Cardiac ventricle fibroblast (primary cell): ENCODE results near the gene SSMEM1.

DNA sequence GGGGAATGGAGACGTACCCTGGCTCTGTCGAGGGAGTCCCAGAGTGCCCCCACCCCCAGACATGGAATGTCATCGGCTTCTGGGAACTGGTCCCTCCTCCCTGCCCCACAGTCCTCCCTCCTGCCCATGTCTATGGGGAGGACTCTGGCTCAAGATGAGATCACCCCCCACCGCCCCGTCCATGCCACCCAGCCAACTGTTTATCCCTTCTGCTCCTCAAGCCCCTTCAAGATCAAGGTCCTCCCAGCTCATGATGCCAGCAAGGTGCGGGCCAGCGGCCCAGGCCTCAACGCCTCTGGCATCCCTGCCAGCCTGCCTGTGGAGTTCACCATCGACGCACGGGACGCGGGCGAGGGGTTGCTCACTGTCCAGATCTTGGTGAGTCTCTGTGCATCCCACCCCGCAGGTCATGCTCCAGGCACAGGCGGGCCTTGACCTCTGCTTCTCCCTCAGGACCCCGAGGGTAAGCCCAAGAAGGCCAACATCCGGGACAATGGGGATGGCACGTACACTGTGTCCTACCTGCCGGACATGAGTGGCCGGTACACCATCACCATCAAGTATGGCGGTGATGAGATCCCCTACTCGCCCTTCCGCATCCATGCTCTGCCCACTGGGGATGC, 14.2 kb upstream of the ATP6V1F start:
- RAMPAGE, long total RNA = no peak

GRCh38 chr7:129137184-129137734, 7.2 kb upstream of the TSPAN33 start:
- RAMPAGE, long total RNA = no peak

DNA sequence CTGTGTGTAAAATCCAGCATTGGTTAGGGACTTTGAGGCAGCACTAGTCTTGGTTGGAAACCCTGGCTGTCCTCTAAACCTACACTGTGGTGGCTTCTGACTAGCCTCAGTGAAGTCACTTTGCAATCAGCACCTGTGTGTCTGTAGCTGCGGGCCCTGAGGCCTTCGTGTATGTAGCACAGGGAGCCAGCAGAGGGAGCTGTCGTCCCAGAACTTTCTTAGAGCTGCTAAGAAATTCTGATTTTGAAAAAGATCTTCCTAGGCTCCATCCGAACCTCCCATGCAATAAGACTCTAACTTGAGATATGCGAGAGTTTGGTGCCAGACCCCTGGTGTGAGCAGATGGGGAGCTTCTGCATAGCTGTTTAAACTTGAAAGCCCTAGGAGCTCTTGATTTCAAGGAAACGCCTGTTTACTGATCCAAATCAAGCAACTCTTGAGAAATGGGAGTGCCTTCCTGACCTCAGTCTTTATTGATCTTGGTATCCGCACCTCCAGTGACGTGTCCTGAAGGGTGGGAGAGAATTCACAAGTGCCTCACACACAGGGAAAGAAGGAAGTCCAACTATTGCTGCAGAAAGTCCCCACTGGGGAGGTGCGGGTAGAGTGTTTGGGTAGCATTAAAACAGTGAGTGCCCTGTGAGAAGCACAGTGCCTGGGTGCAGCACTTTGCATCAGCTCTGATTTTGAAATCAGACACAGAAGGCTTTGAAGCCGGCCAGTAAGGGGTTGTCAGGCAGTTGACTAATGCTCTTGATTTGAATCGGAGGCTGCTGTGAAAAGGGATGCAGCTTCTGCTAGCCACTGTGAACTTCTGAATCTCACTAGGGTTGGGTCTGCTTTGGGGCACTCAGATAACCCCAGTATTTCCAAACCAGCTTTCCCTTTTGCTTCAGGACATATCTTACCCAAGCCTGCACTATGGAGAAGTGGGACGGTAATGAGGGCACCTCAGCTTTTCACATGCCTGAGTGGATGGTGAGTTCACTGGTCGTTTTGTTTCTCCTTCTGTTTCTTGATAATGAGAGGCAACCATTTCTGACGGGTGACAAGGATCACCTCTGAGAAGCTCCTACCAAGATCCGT, 66.3 kb upstream of the STRIP2 start:
- RAMPAGE, long total RNA = no peak

DNA sequence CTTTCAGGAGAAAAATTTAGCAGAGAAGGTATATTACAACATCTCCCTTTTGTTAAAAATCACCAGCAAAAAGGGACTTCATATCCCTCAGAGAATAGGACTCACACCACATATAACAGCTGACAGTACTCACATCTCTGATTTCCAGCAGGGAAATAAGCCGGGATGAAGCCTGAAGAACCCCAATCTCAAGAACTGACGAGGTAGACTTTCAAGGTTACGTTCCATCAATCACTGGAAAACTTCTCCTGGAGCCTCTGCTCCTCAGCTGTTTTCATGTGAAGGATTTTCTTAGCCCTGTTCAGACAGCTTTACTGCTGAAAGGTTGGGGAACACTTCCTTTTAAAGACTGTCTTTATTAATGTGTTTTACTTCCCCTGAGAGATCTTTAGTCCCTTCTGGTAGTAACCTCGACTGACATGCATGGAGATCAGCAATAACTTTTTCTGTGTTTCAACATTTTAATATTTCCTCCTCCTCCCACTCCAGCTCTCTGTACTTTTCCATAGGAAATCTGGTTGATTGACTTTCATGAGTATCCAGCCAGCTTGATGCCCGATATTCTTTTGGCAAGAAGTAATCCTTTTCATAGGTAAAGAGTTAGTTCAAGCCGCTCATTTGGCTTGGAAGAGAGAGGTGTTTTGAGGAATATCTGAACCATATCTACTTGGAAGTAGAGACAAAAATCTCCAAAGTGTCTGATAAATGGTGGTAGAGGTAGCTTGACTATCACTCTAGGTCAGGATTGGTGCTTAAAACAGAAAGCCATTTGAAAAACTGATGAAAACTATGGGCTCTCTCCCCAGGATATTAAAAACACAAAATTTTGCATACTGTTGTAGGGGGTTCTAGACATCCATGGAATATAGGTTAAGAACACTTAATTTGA, 62.7 kb upstream of the STRIP2 start:
- RAMPAGE, long total RNA = no peak

GRCh38 chr7:129396837-129397411, 37.3 kb upstream of the STRIP2 start:
- RAMPAGE, long total RNA = no peak

DNA sequence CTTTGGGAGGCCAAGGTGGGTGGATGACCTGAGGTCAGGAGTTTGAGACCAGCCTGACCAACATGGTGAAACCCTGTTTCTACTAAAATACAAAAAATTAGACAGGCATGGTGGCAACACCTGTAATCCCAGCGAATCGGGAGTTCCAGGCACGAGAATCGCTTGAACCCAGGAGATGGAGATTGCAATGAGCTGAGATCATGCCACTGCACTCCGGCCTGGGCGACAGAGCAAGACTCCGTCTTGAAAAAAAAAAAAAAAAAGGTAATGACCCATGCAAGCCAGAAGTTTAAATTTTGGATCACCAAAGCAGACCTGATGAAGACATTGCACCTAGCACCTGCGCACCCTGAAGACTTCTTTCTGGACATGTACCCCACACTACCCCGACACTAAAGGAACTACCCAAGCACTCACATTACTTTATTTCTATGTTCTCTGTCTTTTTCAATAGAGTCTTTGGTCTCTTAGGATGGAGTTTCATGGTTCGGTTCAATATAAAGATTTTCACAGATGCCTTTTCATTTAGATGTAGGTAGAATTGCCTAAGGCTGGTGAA, 119.6 kb downstream of the NRF1 start:
- RAMPAGE, long total RNA = no peak

GRCh38 chr7:129825332-129826203, 127.2 kb downstream of the UBE2H start:
- RAMPAGE, long total RNA = no peak

DNA sequence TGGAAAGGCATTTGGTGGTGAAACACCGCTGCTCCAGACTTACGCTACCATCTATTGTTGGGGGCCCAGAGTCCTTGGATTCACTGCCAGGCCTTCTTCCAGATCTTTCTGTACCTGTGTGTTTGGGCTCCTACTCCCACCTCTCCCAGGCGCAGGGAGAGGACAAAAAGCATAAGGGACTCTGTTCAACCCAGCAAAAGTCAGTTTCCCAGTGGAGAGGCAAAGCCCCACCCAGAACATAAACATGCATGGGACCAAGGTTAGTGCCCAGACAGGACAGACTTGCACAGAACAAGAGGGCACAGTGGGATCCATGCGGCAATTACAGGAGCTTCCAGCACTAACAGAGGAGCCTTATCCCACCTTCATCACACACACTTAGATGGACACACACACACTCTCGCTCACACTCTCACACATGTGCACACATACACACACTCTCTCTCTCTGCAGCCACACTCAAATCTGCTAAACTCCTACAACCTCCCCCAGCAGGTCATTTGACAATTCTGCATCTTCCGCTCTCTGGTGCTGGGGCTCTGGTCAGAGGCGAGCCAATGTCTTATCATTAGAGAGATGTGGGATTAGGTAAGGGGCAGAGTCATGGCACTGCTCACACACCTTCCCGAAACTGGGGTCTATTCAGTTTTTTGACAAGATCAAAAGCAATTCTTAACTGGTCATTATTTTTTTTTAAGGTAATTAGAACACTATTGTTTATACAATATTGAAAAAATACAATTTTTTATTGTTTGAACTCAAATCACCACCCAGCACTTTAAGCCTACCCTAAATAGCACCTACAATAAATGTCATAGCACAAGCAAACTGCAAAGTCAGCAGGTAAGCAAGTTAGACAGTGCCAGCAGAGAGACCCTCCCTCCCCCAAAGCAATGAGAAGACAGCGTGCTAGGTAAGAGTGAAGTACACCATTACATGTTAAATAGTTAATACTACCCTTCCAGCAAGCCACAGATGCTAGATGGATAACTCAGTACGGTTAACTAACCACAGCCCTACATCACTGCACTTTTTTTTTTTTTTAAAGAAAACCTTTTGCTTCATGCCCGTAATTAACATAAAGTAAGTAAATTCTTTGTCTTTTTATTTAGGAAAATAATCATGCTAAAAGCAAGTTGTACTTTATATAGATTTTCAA, 120.3 kb downstream of the UBE2H start:
- RAMPAGE, long total RNA = no peak

DNA sequence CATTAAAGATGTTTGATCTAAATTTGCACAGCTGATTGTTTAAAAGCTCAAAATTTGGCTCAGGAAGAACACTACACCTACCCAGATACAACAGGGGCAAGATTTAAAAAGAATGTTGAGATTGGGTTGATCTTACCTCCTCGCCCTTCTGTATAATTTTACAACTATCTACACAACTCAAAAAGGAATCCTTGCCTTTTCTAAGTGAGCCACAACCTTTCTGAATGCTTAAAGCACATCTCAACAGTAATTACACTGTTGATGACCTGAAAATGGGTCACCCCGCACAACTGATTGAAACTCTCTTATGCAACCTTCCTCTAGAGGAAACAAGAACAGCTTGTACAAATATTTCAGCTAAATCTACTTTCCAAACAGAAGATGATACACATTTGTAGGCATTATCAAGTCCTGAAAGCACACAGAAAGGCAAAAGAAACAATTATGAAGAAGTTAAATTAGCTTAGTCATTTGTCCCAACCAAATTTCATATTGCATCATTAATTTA, 75.5 kb downstream of the UBE2H start:
- RAMPAGE, long total RNA = no peak

DNA sequence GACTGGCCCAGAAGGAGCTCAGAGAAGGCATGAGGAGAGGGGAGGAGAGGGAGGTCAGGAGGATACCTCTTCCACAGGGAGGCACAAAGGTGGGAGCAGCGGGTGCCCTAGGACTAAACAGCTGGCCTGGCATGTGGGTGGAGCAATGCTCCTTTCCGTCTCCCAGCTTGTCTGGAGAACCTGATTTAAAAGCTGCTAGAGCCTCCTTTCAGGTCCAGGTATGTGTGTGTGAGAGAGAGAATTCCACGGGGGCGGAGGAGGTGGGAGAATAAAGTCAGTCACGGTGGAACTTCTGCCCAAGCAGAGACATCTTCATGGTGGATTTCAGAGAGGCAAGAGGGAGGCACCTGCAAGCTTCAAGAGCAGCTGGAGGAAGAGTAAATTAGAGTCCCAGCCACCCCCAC, 29.3 kb upstream of the UBE2H start:
- RAMPAGE, long total RNA = no peak

DNA sequence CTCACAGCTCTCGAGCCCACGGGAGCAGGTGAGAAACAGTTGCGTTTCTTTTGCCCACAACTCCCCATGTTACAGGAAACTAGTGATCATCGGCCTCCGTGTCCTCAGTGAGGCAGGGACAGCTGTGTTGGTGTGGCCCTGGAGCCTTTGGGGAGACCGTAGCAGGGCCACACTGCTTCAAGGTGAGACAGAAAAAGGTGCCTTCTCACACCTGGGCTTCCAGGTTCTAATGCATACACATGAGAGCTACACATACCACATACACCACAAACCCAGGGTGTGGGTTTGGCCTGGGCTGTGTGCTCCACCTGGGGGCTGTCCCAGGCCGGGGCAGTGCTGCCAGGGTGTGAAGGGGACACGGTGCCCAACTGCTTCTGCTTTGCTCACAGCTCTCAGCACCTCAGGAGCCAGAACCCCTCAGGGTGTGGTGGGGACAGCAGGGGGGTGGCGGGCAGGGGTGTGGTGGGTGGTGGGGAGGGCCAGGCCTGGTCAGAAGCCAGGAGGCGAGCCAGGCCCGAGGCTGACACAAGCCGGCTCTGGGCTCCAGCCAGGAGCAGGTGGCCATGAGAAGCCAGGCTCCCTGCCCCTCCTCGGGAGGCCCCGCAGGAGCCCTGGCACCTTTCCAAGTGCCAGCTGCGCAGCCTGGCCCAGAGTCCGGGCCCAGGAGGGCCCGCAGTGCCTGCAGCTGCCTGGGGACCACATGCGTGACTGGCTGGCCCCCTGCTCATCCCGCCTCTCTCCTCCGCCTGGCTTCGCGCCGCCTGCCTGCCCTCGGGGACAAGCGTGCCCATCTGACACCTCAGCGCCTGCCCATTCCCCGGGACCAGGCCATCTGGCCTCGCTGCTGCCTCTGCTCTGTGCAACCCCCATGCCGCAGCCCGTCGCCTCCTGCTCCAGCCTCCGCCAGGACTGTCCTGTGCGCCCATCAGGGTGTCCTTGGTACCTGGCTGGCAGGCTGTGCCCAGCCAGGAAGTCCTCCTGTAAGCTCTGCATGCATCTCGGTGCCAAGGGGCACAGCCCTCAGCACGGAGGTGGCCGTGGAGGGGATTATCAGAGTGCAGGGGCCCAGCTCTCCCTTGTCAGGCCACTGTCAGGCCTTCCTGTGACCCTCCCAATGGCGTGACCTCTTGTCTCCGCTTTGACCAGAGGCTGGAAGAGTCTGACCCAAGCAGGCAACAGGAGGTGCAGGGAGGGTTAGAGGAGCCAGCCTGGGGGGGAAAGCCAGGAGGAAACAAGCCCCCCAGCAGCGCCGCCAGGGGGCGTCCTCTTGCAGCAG, 50.8 kb downstream of the TMEM209 start:
- RAMPAGE, long total RNA = no peak

- RAMPAGE, long total RNA = no peak
Observed at GRCh38 chr7:130207723-130208059, at the start of gene SSMEM1. SSMEM1 (plus strand) TSS chr7:130207860.

GRCh38 chr7:130230421-130230897, 22.8 kb downstream of the SSMEM1 start:
- RAMPAGE, long total RNA = no peak

DNA sequence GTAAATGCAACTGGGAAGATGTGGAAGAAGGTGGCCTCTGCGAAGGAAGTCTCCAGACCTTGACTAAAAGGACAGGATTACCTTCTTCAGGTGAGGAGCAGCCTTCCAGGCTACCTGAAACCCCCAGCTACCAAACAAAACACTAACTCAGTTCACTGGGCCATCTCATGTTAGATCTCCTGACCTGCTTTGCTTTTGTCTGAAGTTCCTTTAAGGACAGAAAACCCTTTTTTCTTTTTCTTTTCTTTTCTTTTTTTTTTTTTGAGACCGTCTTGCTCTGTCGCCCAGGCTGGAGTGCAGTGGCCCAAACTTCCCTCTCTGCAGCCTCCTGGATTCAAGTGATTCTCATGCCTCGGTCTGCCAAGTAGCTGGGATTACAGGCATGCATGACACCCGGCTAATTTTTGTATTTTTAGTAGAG, 28.6 kb downstream of the SSMEM1 start:
- RAMPAGE, long total RNA = no peak

- RAMPAGE, long total RNA = no peak
Observed at GRCh38 chr7:130419751-130419968, 21.2 kb downstream of the CEP41 start.

DNA sequence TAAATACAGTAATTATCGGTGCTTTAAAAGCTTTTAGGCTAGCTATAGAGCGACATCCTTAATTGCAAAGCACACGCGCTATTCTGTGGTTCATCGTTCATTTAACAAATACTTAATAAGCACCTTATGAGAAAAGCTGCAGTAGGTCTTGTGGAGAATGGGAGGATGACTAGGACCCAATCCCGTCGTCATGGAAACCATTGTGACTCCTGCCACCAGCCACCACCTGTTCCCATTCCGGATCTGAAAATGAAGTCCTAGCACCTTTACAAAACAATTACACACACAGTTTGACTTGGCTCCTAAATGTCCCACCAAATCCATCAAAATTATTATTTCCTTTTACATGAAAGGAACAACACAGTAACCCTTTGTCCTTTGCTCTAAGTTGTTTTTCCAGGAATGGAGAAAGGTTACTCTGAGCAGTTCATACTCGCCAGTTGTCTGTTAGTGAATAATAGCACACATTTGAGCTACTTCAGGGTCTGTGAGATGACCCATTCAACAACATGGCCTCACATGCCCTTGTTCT, 785 bp upstream of the CEP41 start:
- RAMPAGE, long total RNA = no peak

DNA sequence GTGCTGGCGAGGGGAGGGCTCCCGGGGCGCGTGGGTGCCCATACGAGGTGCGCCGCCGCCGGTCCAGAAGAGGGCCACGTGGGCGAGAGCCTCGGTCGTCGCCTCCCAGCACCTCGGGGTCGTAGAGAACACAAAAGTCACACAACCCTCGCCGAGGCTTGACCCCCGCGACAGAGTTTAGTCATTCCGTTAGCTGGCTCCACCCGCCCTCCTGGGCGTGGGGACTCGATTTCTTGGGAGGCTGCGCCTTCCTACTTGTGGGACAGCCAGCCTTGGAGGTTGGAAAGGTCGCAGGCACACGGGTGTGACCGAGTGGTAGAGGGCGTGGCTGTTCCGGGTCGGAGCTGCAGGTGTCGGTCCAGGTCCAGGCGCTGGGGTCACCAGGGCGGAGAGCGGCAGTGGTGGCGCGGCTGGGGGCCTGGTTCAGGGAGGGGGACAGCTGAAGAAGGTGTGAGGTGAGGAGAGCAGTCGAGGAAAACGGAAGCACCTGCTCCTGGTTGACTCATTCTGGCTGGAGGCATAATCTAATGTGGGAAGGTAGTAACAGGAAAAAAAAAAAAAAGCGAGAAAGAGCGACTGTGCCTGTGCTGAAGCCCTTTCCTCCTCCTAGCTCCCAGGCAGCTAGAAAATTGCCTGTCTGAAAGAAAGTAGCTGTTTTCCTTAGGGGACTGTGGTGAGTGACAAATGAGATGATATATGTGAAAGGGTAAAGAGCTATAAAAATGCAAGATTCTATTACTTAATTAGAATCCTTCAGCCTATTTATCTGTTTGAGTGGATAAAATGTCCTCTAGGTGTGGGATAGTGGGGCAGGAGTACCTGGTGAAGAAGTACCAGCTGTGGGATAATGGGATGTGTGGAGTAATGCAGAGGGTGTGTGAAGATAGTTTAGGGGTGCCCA, 5.1 kb upstream of the MEST start:
- RAMPAGE, long total RNA = no peak

- RAMPAGE, long total RNA = no peak
Observed at GRCh38 chr7:130493406-130493877, 1.6 kb downstream of the MEST start.

GRCh38 chr7:130520648-130521423, 29.0 kb downstream of the MEST start:
- RAMPAGE, long total RNA = no peak

GRCh38 chr7:130538382-130539532, 46.9 kb downstream of the MEST start:
- RAMPAGE, long total RNA = no peak